Ishikawa (cell line): ENCODE measurements around the genes FBXL5, ADGRA3 and DHX15.

GRCh38 chr4:15419893-15420608, 7.8 kb upstream of the C1QTNF7 start:
- RRBS = no CpG with 5 or more reads among the region's 5 CpGs

DNA sequence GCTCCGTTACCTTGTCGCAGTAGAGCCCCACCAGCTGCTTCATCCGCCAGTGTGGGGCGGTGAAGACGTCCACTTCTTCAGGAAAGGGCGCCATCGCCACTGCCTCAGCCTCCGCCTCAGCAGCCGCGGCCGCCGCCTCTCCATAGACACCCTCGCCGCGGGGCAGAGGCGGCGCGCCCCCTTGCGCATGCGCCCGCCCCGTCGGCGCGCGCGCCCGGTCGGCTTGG, at the start of gene FBXL5:
TSS of gene FBXL5 (minus strand) at position 164 of the 227 bp plus-strand sequence.
- RRBS = no CpG with 5 or more reads among the region's 29 CpGs

DNA sequence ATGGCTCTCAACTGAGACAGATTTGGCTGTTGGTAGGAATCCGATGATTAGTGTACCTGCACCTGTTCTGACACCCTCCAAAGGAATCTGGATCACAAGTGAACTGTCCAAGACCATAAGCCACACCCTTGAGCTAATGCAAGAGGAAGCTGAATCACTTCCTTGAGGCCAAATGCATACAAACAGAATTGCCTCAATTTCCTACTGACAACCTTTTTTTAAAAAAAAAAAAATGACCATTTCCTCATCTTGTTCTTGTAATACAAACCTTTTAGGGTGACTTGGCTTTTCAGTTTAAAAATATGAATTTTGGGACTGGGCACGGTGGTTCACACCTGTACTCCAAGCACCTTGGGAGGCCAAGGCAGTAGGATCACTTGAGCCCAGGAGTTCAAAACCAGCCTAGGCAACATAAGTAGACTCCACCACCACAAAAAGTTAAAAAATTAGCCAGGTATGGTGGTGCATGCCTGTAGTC, 10.7 kb upstream of the FBXL5 start:
- RRBS = no CpG with 5 or more reads among the region's 2 CpGs

DNA sequence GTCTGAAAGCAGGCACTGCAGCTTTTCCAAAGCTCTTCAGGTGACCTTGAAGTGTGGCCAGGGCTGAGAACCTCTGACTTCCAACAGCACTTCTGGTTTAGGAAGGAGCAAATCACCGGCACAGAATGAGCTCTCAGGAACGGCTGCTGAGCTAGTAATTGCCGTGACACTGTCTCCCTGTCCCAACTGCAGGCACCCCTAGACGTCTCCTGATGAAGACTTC, 31.3 kb downstream of the CD38 start:
- RRBS = no CpG with 5 or more reads among the region's 4 CpGs

DNA sequence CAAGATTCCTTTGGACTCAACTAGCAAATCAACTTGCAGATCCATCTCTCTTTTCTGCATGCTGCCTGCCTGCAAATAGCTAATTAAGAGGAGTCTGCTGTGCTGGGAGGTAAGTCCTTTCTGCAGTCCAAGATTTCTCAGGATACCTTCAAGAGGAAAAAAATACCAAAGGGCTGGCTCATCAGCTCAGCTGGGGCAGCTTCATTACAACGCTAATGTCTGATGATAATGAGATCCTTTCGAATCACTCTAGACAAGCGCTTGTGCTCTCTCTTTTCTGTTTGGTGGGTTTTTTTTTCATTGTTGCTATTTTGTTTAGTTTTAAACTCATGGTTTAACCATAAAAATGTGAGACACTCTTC, 50.9 kb downstream of the PROM1 start:
- RRBS = no CpG with 5 or more reads among the region's 3 CpGs

GRCh38 chr4:17501626-17501951, 10.3 kb downstream of the QDPR start:
- RRBS = no CpG with 5 or more reads among the region's 2 CpGs

GRCh38 chr4:17535917-17536276, 20.9 kb downstream of the CLRN2 start:
- RRBS = no CpG with 5 or more reads among the region's 3 CpGs

GRCh38 chr4:17629963-17630664, 15.7 kb downstream of the MED28 start:
- RRBS = no CpG with 5 or more reads among the region's 5 CpGs

DNA sequence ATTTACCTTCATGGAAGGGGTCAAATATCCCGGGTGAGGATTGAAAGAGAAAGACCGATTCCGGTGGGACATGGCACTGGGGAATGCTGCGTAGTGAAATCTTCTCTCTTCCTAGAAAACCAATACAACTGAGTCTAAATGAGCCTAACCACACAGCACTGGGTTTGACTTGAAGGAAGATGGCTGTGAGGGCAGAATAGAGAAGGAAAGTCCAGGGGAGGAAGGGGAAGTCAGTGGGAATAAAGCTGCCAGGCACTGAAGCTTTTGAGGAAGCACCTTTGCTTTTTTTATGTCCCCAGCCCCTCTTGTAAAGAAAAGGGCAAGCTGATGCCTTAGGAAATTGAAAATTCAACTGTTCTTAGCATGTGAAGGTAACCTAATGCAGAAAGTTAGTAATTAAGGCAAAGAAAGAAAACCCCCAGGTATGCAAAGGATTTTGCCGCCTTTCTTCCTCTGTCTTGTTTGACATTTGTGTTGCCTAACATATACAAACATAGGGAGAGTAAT, 20.6 kb downstream of the MED28 start:
- RRBS = no CpG with 5 or more reads among the region's 5 CpGs

- RRBS = under 1% methylated on average over 19 of the region's 32 CpGs
Measured at GRCh38 chr4:18022228-18022746, 732 bp upstream of the LCORL start.

- RRBS = no CpG with 5 or more reads among the region's 1 CpG
Measured at GRCh38 chr4:18411348-18412139, 390.0 kb upstream of the LCORL start.

GRCh38 chr4:20567058-20567628, 133.1 kb upstream of the PACRGL start:
- RRBS = no CpG with 5 or more reads among the region's 5 CpGs

DNA sequence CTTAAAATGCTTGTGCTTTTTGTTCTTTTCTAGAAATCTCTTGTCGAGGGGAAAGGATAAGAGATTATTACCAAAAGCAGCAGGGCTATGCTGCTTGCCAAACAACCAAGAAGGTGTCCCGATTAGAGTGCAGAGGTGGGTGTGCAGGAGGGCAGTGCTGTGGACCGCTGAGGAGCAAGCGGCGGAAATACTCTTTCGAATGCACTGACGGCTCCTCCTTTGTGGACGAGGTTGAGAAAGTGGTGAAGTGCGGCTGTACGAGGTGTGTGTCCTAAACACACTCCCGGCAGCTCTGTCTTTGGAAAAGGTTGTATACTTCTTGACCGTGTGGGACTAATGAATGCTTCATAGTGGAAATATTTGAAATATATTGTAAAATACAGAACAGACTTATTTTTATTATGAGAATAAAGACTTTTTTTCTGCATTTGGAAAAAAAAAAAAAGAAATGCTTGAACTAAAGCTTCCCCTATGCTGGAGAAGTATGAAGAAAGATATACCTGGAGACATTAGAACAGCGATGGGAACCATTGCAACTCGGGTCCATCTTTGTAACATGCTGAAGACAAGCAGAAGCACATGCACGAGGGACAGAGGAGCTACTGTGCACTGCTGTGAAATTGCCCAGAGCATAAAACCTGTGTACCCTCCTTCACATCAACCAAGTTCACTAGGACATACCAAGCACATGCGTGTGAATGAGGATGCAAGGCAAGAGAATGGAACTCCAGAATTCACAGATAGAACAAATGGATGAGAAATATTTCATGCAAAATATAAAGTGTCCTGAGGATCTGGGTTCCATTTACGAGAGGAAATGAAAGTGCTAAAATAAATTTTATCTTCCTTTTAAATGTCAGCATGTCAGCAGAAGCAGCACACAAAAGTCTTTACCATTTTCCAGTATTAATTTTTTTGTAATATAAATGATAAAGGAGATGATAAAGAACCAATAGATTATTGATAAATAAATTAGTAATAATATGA, 81.2 kb upstream of the PACRGL start:
- RRBS = no CpG with 5 or more reads among the region's 17 CpGs

DNA sequence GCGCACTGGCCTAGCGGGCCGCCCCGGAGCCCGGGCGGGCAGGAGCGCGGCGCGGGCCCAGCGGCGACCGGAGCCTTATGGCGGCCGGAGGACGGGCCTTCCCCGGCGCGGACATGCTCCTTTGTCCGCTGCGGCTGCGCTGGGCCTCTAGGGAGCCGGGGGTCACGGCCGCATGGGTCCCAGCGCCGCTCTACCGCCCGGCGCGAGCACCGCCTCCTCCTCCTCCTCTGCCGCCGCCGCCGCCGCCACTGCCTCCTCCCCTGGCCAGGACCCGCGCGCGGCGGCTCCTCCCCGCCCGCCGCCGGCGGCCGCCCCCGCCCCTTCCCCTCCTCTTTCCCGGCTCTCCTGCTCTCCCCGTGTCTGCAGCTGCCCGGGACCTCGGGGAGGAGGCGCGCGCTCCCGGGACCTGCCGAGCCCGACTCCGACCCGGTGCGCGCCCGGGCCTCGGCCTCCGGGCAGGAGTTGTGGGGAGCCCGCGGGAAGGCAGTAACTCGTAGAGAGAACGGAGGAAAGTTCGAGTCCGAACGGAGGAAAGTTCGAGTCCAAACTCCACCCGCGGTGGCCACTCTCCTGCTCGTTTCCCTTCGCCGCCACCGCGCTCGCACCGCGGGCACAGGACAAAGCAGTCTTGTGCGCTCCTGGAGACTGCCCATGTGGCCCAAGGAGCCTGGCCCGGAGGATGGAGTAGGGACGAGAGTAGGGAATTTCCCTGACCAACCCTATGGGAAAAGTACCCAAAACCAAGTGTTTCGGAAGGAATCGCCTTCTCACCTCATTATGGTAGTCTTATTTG, at the start of gene ADGRA3:
TSS of gene ADGRA3 (minus strand) at position 250 of the 793 bp plus-strand sequence.
- RRBS = 2% methylated on average over 39 of the region's 89 CpGs

DNA sequence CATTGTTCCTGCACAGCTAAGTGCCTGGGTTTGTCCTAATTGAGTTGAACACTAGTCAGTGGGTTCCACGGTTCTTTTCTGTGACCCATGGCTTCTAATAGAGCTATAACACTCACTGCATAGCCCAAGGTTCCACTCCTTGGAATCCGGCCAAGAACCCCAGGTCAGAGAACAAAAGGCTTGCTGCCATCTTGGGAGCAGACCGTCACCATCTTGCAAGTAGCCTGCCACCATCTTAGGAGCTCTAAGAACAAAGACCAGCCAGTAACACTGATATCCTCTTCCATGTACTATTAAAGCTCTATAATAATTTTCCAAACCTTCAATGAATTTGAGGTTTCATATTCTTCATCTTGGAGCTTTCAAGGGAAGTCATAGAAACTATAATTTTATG, 642.6 kb upstream of the ADGRA3 start:
- RRBS = no CpG with 5 or more reads among the region's 3 CpGs

DNA sequence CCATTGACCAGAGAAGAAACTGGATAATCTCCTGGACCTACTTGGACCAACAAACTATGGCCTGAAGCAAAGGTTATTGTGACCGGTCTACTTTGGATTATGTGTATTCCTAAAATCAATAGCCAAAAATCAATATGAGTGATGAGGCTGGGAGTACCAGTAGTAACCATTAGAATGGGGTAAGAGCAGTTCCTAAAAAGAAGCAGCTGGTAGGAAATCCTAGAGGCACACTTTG, 249.3 kb downstream of the PPARGC1A start:
- RRBS = no CpG with 5 or more reads among the region's 1 CpG

GRCh38 chr4:23931457-23931849, 41.6 kb upstream of the PPARGC1A start:
- RRBS = no CpG with 5 or more reads among the region's 2 CpGs

DNA sequence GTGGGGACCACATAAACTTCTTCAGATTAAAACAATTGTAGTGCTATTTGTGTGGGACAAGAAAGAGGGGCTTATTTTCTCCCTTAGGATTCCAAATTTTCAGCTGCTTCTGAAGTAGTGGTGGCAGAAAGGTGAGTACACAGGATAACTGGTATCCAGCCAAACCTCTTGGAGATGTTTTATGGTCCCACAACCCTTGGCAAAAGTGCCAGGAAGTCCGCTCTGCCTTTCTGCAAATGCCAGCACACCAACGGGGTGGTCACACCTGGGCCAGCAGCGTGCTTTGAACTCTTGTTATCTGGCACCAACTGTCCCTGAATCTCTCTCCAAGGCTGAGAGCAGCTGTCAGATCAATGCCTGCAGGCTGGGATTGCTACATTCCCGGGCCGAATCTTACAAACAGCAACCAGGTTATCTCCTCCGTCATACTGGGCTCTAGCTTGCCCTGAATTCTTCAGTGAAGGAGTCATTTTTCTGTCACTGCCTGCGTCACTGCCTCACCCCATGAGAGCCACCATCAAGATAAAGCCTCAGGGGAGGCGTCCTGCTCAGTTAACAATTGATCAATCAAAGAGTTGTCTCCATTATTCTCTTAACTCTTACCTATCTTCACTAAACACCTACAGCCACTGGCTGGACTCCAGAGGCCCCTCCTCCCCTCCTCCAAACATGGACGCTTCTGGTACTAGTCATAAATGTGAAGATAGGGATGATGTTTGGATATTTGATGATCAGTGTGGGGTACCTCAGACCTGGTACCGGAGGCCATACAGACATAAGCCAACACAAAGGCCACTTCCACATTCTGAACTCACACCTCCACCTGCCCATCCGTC, 329.4 kb upstream of the PPARGC1A start:
- RRBS = no CpG with 5 or more reads among the region's 11 CpGs

DNA sequence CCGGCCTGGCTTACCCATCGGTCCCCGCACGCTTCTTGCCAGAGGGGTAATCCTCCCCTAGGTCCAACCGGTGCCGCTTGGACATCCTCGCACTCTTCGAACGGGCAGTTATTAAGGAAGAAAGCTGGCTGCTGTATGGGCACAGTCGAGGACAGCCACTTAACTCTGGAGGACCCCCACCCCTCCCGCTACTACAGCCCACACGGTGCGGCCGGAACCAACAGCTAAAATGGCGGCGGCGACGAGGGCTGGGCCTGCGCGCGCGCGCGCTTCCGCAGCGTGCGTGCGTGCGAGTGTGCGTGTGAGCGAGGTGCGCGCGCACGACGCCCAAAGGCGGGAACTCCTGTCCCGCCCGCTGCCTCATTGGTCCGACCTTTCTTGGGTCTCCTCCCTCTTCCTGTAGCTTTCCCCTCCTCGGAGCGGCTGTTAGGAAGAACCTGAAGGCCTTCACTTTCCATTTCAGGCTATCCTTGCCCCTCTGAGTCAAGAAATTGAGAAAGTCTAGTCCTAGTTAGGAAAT, at the start of gene DHX15:
TSS of gene DHX15 (minus strand) at position 246 of the 520 bp plus-strand sequence.
- RRBS = under 1% methylated on average over 5 of the region's 42 CpGs

DNA sequence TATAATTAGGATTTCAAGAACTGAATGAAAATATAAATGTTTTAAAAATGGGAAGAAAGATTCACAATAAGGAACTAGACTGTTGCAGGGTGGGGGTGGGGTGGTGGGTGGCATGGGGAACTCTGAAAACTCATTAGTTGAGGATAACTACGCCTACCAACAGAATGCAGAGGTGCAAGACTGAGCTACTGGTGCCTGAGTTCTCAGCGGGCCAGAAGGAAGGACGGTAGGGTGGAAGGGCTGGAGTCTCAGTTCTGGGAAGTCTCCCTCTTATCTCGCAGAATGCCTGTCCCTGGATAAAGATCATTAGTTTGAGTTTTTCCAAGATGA, 1.4 kb upstream of the SOD3 start:
- RRBS = no CpG with 5 or more reads among the region's 4 CpGs